Skeletal muscle tissue (tissue), 7 donors: ENCODE data around the genes CDC23 and GFRA3.

GRCh38 chr5:137954129-137954413 is 64.8 kb downstream of the PKD2L2 start:
- PRO-cap, 3 experiments, result no peak in any of the 3 experiments
- RAMPAGE, long total RNA, result no peak
- RRBS, 2 experiments, result no CpG with 5 or more reads among the region's 2 CpGs

DNA sequence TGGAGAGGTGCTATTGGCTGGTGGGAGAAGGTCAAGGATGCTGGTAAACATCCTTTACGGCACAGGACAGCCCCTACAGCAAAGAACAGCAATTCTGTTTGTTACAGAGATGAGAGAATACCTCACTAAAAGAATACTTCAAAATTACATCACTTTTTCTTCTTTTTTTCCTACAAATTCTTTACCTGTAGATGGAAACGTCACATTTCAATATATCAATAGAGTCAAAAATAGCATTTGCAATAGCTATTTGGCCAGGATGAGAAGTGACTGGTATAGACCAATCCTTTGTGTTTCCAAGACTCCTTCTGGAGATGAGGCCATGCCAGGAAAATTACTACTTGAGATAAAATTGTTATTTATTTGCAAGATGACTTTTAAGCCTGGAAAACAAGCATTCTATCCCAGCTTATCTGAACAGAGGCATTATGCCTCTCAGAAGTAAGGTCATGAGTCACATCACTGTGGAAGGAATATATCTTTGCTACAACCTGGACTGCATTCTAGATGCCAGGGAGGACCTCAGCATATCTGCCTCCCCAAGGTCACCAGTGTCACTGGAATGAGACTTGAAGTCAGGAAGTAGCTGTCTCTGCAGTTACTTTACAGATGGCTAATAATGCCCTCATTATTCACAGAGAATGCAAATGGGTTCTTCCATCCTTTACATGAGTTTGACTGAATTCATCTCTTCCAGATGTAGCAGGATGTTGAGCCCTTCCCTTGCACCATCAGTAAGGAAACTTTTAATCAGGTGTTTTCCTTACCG is 4.2 kb upstream of the FAM13B start:
- PRO-cap, 3 experiments, result no peak in any of the 3 experiments
- RAMPAGE, long total RNA, result no peak
- RRBS, 2 experiments, result no CpG with 5 or more reads among the region's 3 CpGs

DNA sequence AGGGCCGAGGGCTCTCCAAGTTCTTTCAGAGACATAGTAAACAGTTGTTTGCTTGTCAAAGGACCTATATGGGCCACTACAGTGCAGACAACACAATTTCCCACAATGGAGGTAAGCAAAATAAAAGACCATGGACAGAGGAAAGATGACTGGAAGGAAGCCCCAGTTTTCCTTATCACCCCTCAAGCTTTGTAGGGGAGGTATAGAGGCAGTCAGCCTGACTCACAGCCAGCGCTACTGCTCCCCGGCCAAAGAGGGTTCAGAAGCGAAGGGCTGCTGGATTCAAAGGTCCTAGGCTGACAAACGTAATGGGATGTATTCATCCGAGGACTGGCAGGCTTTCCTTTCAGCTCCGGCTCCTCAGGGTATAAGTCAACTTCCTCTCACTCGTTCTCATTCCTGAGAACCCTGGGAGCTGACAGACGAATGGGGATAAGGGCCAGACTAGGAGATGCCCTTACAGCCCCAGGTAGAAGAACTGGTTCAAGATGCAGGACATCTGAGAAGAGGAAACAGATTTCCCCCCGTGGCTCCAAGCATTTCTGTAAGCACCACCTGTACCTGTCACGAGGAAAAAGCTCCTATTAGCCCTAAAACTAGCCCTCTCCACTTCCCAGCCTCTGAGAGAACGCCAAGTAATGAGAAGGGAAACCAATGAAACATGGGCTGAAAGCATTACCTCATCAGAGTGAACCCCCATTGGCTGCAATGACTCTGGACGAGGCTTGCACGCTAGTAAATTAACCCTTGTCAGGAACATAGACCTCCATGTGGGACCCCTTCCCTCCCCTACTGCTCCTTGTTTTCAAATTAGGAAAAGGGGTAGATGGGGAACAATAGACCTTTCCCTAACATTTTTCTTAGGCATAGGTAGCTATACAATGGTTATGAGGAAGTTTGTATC is 22.1 kb upstream of the FAM13B start:
- PRO-cap, 3 experiments, result no peak in any of the 3 experiments
- RAMPAGE, long total RNA, result no peak
- RRBS, 2 experiments, result 26 to 29% methylated on average over 4 of the region's 14 CpGs

- PRO-cap, 3 experiments, result peak in 3 of 3 experiments; most common minus-strand start chr5:138213323 (in 3)
- RAMPAGE, long total RNA, result no peak
- RRBS, 2 experiments, result 2% methylated on average over 9 of the region's 38 CpGs
These were observed at the start of gene CDC23 for GRCh38 chr5:138212912-138213917. Gene CDC23 (minus strand): TSS chr5:138213323.

DNA sequence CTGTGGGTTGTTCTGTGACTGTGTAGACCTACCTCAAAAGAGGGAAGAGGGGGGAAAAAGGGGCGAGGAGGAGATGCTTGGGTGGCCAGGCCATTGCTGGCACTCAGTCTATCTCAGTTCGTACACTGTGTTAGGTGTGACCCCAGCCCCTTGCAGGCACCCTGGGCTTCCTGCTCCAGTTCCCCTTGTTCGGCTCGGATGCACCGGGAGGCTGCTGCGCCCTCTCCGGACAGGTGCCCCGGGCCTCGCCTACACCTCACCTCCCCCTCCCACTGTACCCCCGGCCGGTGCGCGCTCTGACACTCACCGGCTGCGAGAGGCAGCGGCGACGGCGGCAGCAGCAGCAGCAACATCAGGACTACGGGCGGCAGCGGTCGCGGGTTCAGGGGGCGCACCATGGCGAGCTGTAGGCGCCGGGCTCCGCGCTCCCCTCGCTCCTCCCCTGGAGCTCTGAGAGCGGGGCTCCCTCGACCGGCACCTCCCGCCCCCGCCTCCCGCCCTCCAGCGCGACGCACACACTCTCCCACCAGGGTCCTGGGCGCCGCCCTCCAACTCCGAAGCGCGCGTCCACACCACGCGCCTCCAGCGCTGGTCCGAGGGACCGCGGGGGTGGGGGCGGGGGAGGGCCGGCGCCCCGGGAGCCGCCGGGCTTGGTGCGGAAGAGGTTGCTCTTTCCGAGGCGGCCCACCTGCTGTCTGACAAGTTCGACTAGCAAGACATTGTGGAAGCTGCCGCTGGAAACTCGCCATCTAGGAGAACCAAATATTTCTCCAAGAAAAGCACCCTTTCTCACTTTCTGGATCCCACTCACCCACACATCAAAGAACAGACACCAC is at the start of gene GFRA3:
GFRA3 (minus strand) TSS at position 595 of the 836 bp plus-strand sequence.
- PRO-cap, 3 experiments, result peak in 1 of 3 experiments; most common minus-strand start position 452 of the sequence (in 1)
- RAMPAGE, long total RNA, result no peak
- RRBS, 2 experiments, result 4 to 5% methylated on average over 16 of the region's 64 CpGs

GRCh38 chr5:138354319-138354824 is 1.9 kb downstream of the KDM3B start:
- PRO-cap, 3 experiments, result no peak in any of the 3 experiments
- RAMPAGE, long total RNA, result no peak
- RRBS, 2 experiments, result no CpG with 5 or more reads among the region's 6 CpGs

DNA sequence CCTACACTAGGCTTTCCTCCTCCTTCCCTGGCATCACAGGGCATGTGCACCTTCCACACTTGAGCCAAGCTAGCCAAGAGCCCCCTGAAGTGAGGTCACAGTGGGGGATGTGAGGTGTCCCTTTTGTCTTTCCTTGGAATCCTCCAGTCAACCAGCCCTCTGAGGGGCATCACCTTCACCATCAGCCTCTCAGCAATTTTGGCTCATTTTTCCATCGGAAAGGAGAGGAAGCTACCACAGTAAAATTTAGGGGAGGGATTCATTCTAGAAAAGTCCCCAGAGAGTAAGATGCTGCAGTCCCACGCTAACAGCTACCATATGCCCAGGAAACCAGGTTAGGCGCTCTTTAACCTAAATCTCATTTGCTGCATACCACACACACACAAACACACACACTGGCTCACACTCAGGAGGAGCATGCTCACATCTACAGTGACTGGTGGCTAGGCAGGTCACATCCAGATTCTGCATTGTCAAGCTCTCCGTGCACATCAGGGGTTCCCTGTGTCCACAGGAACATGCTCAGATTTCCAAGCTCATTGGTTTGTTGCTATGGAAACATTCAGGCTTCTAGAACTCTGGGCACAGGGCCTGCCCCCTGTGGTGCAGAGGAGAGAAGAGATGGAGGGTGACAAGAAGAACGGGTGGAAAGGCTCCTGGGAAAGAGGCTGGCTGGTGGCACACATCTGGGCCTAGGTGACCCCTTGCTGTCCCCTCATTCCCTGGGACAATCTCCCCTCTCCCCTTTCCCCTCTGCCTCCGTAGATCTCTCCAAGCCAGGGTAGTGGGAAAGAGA is 10.0 kb downstream of the REEP2 start:
- PRO-cap, 3 experiments, result no peak in any of the 3 experiments
- RAMPAGE, long total RNA, result no peak
- RRBS, 2 experiments, result no CpG with 5 or more reads among the region's 6 CpGs

DNA sequence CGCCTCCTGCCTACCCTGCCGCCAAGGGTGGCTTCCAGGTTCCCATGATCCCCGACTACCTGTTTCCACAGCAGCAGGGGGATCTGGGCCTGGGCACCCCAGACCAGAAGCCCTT is 1.7 kb downstream of the EGR1 start:
- PRO-cap, 3 experiments, result no peak in any of the 3 experiments
- RAMPAGE, long total RNA, result no peak
- RRBS, 2 experiments, result no CpG with 5 or more reads among the region's 3 CpGs

DNA sequence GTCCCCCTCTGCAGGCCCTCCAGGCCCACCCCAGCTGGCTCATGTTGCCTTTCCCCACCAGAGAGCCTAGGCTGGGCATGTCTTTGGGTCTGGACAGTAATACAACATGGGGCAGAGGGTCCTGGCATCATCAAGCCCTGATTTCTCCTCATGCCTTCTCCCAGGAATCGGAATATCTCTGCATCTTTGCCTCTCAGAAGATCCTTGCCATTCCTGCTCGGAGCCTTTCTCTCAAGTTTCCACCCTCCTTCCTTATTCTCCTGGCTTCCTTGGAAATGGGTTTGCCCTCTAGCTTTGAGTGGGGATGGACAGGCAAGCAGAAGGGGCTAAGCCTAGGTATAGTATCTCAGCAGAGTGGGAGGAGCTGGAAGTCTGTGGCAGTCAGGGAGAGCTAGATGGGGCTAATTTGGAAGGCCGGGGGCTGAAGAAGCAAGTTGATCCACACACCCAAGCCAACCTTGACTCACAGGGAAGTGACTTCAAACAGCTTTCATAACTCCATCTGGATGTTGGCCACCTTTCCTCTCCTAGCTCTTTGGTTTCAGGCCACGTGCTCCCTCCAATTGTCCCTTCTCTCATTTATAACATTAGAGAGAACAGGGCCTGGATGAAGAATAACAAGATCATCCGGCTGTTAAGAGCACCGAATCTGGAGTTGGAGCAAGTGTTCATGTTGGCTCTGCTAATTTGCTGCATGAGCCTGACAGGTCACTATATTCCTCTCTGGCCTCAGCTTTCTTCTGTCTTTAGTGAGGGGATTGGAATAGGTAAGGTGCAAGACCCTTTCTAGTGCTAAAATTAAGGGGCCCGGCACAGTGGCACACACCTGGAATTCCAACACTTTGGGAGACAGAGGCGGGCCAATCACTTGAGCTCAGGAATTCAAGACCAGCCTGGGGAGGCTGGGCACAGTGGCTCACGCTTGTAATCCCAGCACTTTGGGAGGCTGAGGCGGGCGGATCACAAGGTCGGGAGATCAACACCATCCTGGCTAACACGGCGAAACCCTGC is 36.9 kb downstream of the EGR1 start:
- PRO-cap, 3 experiments, result no peak in any of the 3 experiments
- RAMPAGE, long total RNA, result no peak
- RRBS, 2 experiments, result no CpG with 5 or more reads among the region's 14 CpGs

GRCh38 chr5:138536245-138536572 is 6.8 kb downstream of the ETF1 start:
- PRO-cap, 3 experiments, result no peak in any of the 3 experiments
- RAMPAGE, long total RNA, result no peak
- RRBS, 2 experiments, result no CpG with 5 or more reads among the region's 2 CpGs

GRCh38 chr5:138566460-138567149 is 8.6 kb downstream of the HSPA9 start:
- PRO-cap, 3 experiments, result no peak in any of the 3 experiments
- RAMPAGE, long total RNA, result no peak
- RRBS, 2 experiments, result no CpG with 5 or more reads among the region's 7 CpGs

DNA sequence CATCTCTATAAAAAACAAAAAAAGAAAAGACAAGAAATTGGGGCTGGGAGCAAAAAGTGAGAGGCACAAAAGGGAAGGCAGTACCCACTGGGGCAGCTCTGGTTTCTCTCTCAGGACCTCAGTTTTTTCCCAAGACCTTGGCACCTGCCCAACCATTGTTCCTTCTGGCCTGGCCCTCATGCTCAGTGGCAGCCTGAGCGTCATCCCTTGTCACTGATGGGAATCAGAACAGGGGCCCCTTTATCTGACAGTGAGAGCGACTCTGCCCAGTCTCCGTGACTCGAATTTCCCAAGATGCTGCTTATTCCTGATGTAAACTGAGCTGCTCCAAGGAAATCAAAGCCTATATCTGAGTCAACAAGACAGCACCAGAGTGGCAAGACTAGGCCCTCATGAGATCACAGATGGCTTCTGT is 80.6 kb upstream of the HSPA9 start:
- PRO-cap, 3 experiments, result no peak in any of the 3 experiments
- RAMPAGE, long total RNA, result no peak
- RRBS, 2 experiments, result no CpG with 5 or more reads among the region's 4 CpGs

GRCh38 chr5:138961647-138962676 is 86.8 kb upstream of the LRRTM2 start:
- PRO-cap, 3 experiments, result no peak in any of the 3 experiments
- RAMPAGE, long total RNA, result no peak
- RRBS, 2 experiments, result no CpG with 5 or more reads among the region's 7 CpGs

GRCh38 chr5:139131935-139132559 is 66.1 kb downstream of the SIL1 start:
- PRO-cap, 3 experiments, result no peak in any of the 3 experiments
- RAMPAGE, long total RNA, result no peak
- RRBS, 2 experiments, result no CpG with 5 or more reads among the region's 2 CpGs

DNA sequence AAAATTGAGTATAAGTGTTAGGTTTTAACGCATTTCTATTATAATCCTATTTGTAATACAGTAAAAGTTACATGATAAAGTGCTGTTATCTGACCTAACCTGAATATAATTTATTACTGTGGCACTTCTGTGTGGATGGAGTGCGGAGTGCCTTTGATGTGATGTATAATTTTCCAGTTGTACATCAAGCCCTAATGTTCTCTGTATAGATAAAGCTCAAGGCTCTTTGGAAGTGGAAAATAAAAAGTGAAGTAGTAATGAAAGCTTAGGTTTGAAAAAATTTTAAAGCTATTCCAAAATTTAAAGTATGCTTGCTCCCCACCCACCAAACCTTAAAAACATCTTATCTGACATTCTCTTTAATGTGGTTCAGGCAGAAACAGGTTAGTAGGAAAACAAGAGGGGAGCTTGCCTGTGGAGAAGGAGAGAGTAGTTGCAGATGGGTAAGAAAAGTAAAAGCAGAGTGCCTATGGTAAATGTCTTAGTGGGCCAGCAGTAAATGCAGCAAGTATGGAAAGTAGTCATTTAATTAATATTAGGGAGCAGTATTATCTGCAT is 4.1 kb downstream of the MATR3 start:
- PRO-cap, 3 experiments, result no peak in any of the 3 experiments
- RAMPAGE, long total RNA, result no peak
- RRBS, 2 experiments, result no CpG with 5 or more reads among the region's 2 CpGs

DNA sequence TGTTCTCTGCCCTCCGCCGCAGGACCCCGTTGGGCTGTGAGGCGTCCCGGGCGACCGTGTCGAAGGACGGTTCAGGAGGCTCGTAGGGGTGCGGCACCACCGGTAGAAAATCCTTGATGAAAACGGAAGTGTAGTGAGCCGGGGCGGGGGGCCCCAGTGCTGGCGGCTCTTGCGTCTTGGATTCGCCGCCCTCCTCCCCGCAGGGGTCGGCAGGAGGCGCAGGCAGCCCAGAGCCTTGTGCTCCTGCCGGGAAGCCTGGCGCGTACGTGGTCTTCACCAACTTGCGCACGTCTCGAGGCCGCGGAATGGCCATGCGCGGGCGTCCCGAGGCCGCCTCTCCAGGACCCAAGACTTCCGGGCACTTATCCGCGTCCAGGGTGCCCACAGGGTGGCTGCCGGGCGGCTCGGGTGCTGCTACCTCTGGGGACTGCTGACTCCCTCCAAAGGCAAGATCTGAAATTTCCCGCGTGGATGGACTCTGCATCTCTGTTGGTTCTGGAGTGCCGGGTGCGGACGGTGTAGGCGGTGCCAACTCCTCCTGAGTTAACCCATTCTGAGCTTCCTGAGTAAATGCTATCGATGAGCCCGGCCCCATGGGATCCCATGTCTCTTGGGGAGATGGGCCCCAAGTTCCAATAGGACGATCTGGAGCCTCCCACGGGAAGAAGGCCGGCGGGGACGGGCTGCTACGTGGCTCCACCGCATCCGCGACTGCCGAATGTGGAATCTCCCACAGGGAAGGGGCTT is 1.8 kb downstream of the PROB1 start:
- PRO-cap, 3 experiments, result peak in 1 of 3 experiments; most common plus-strand start position 365 of the sequence (in 1); most common minus-strand start position 101 of the sequence (in 1)
- RAMPAGE, long total RNA, result no peak
- RRBS, 2 experiments, result 10 to 14% methylated on average over 38 of the region's 60 CpGs

DNA sequence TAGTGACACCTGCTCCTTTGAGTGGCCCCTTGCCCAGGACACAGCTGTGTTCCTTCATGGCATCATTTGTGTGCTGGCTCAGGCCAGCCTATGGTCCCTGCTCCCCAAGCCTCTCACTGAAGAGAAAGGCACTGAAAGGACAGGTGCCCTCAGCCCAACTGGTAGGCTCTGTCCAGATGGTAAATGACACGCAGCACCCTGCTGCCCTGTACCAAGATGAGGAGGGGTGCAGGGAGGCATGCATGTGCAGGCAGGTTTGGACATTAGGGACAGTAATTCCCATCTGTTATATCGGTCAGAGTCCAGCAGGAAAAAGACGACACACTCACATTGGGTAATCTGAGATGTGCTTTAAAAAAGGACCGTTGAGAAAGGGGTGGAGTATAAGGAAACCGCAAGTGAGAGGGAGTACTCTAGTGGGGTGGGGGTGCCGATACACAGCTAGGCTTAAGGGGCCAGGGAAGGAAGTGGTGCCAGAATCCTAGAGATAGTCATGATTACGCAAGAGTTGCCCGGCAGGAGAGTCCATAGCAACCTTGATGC is 4.5 kb downstream of the SMIM33 start:
- PRO-cap, 3 experiments, result no peak in any of the 3 experiments
- RAMPAGE, long total RNA, result no peak
- RRBS, 2 experiments, result no CpG with 5 or more reads among the region's 8 CpGs

DNA sequence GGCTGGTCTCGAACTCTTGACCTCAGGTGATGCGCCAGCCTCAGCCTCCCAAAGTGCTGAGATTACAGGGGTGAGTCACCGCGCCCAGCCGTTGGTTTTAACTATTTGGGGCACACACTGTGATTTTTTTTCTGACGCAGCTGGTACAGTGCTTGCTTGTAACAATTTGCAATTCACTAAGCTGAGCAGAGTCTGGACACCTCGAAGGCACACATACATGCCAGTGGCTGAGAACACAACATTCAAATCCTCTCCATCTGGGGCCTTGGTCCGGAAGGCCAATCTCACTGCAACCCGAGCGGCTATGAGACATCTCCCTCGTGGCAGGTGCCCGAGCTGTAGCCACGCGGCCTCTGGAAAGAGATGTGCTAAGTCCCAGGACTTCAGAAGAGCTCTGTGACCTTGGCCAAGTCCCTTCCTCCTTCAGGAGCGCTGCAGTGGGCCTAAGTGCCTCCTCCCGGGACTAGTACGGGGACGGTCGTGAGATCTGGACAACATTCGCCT is 545 bp upstream of the UBE2D2 start:
- PRO-cap, 3 experiments, result no peak in any of the 3 experiments
- RAMPAGE, long total RNA, result no peak
- RRBS, 2 experiments, result no CpG with 5 or more reads among the region's 20 CpGs

GRCh38 chr5:139574151-139574900 is 13.2 kb downstream of the UBE2D2 start:
- PRO-cap, 3 experiments, result no peak in any of the 3 experiments
- RAMPAGE, long total RNA, result no peak
- RRBS, 2 experiments, result no CpG with 5 or more reads among the region's 7 CpGs

DNA sequence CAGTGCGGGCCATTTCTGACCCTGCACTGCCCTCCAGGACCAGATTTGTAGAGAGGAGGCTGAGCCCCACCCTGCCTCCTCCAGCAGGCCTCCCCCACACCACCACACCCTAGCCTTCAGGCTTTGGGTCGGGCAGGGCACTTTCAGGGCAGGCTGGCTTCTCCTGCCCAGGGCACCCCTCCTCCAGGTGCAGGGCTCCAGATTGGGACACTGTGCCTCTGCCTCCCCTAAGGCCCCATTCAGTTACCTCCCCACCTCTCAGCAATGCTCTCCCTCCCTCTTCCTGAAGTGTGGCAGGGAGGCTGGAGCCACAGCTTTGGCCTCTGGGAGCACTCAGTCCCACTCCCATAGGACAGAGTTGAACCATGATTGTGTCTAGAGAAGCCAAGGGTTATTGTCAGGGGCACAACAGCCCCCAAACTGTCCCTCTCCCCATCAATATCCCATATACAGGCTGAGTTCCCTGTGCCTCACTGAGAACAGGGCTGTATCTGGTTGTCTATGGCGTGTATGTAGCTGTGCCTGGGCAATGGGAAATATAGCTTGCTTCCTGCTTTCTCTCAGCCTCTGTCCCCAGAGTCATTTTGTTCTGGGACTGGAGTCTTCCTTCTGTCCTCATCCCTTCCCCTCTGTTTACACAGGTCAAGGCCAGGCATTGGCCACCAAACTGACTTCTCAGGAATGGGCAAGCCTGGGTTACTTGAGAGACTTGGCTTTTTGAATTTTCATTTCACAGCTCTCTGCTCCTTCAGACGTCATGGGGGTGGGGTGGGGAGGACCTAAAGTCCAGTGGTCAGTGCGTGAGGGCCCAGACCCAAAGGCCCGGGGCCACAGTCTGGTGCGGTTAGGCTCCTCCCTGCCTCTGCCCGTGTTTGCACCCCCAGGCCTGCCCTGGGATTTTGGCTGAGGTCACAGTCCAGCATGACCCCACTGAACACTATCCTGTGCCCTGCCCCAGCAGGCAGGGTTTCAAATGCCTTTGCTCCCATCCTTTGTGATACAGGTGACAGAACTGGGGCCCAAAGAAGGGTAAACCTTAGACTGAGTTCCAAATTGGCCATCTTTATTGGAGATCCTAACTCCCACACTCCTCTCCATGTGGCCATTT is 4.4 kb upstream of the CXXC5 start:
- PRO-cap, 3 experiments, result no peak in any of the 3 experiments
- RAMPAGE, long total RNA, result no peak
- RRBS, 2 experiments, result no CpG with 5 or more reads among the region's 8 CpGs